ENCODE measurements around the gene TRIM8.

GRCh38 chr10:101803776-101804280 is 14.4 kb downstream of the OGA start:
- PRO-cap = no peak

- PRO-cap = no peak
Observed at GRCh38 chr10:101834259-101834868, 9.2 kb downstream of the KCNIP2 start.

GRCh38 chr10:101938100-101938725 is 94.6 kb upstream of the KCNIP2 start:
- PRO-cap = no peak

- PRO-cap = no peak
Observed at GRCh38 chr10:102066312-102066894, 1.3 kb downstream of the HPS6 start.

DNA sequence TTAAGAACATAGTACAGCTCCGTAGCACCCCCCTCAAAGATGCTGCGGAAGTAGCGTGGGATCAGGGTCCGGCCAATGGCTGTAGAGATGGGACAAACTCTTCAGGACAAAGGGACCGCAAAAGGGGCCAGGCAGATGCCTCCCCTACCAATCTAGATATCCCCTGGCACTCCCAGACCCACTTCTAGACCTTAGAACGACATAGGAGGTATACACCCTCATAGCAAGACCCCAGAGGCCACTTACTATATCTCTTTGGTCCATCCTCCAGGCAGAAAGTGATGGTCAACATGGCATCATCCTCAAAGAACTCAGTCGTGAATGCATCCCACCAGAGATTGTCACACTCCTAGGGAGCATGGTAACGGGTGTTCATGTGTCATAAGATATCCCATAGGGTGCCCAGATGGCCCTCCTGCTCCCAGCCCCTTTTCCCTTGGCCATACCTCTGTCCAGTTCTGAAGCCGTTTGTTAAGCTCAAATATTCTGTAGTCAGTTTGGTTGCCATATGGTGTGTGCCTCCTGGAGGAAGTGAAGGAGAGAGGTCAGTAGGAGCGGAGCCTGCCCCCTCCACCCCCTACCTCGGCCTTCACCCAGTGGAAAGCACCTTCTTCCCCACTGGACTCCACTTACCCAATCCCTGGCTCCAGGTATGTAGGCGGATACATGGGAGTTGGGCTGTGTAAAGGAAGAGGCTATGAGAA is 9.4 kb downstream of the LDB1 start:
- PRO-cap = no peak

DNA sequence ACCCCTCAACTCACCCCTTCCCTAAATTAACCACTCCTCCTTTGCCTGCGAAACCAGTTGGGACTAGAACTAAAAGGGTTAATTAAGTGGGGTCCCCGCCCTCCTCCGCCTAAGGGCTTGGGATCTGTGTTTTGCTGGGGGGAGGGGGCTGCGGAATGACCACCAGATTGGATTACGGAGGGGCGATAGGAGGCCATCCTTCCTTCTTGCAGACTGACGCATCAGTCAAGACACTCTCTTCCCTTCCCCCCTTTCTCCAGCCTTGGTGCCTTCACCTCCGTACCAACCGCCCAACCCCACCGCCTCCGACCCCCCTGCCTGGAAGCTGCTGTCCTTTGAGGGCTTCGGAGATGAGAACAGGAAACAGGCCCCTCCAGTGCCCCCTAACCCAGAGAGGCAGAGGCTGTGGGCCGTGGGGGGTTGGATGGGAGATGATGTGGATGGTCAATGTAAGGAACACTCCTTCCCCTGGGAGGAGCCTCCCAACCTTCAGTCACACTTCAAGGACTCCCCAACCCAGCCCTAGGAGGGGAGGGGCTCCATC is 909 bp upstream of the LDB1 start:
- PRO-cap = bidirectional peak, plus-strand start at position 193 of the sequence, minus-strand start outside the sequence

DNA sequence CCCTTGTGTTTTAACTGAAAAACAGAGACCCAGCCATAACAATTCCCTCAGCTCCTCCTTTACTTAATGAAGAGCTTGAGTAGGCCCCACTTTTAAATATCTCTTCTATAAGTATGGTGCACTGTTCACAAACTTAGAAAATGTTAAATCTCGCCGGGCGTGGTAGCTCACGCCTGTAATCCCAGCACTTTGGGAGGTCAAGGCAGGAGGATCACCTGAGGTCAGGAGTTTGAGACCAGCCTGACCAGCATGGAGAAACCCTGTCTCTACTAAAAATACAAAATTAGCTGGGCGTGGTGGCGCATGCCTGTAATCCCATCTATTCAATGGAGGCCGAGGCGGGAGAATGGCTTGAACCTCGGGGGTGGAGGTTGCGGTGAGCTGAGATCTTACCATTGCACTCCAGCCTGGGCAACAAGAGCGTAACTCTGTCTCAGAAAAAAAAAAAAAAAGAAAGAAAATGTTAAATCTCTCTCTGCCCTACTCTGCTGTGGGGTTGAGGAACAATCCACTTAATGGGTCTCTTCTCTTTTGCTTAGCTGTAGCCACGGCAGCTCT is 66.6 kb downstream of the GBF1 start:
- PRO-cap = no peak

DNA sequence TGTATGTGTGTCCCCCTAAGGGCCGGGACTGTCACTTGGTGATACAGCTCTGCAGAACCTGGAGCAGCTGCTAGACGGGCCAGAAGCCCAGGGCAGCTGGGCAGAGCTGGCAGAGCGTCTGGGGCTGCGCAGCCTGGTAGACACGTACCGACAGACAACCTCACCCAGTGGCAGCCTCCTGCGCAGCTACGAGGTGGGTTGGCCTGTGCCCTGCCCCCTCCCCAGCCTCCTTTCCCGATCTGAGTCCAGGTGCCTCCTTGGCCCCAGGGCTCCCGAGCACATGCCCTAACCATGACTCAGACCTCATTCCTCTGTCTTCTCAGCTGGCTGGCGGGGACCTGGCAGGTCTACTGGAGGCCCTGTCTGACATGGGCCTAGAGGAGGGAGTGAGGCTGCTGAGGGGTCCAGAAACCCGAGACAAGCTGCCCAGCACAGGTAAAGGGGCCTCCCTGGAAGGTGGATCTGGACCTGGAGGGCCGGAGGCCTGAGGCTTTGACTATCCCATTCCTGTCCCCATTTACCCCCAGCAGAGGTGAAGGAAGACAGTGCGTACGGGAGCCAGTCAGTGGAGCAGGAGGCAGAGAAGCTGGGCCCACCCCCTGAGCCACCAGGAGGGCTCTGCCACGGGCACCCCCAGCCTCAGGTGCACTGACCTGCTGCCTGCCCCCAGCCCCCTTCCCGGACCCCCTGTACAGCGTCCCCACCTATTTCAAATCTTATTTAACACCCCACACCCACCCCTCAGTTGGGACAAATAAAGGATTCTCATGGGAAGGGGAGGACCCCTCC is 6.4 kb downstream of the NFKB2 start:
- PRO-cap = no peak

GRCh38 chr10:102407743-102408683 is 10.6 kb downstream of the PSD start:
- PRO-cap = no peak

DNA sequence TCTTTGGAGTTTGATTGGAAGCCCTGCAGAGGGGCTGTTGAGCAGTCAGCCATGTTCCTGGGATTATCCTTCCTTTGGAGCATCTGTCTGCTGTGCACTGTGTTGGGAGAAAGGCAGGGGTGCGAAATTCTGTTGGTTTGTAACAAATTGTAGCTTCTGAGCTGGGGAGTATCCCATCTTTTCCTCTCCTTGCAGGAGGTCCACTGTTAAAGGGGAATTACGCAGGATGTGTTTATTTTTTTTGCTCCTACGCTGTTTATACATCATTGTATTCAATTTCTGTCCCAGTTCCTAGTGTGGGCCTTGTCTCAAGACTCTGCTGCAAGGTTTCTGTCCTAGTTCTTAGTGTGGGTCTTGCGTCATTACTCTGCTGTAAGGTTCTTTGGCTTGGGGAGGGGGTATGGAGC is 64.2 kb upstream of the TRIM8 start:
- PRO-cap = no peak

GRCh38 chr10:102632578-102633157 is 11.6 kb upstream of the TRIM8 start:
- PRO-cap = no peak

- PRO-cap = unidirectional peak, minus-strand start at chr10:102644199
Observed at GRCh38 chr10:102643985-102644795, at the start of gene TRIM8. TSS of gene TRIM8 (plus strand) at chr10:102644479.

GRCh38 chr10:102645805-102646606 is 1.7 kb downstream of the TRIM8 start:
- PRO-cap = unidirectional peak, minus-strand start at chr10:102645853; bidirectional peak, plus-strand start at chr10:102646238, minus-strand start at chr10:102646052

GRCh38 chr10:102648298-102648824 is 4.1 kb downstream of the TRIM8 start:
- PRO-cap = no peak

- PRO-cap = no peak
Observed at GRCh38 chr10:102714967-102715218, 457 bp downstream of the SFXN2 start.

GRCh38 chr10:102718134-102718700 is 3.8 kb downstream of the SFXN2 start:
- PRO-cap = no peak

GRCh38 chr10:102778215-102778649 is 34.5 kb downstream of the WBP1L start:
- PRO-cap = no peak

GRCh38 chr10:102815728-102816777 is 21.2 kb downstream of the CYP17A1 start:
- PRO-cap = bidirectional peak, plus-strand start at chr10:102816258, minus-strand start at chr10:102816016

DNA sequence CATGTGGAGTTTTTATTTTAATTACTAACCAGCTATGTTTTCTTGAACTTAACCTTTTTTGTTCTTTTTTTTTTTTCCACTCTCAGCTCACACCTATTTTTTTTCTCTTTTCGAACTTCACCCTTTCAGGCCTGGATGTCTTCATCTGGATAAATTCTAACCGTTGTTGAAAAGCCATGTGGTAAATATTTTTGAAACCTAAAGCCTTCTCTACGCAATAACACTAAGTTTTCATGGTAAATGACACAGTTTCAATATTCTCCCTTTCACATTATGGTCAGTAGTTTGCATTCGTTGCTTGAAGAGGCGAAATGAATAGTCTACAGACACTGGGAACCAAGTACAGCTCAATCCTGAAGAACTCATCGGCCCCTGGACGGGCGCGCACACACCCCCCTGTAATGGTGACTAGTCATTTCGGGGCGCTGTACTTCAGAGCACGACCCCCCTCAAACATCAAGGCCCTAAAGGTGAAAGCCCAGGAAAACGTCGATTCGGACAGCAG is 1.1 kb downstream of the NT5C2 start:
- PRO-cap = no peak

DNA sequence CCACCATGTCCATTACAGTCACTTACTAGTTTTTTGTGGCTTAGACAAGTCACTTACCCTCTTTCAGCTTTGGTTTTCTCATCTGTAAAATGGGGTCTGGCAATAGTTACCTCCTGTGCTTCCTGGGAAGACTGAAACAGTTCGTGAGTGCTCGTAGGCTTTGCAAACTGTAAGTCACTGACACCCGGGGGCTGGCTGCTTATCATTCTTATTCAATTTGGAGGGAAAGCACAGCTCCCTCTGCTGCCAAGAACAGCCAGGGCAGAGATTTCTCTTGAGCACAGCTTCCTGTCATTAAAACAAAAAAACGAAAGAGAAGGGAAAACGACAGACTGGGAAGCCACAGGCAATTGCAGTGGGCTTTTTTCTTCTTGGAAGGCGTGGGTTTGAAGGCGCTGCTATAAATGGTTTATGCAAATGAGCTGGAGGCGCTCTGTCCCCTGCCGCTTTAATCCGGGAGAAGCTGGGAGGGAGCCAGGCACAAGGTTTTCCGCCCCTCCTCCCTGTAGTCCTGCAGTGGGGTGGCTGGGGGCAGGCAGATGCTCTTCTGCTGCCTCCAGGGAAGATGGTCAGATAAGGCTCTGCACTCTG is 49.2 kb downstream of the NEURL1 start:
- PRO-cap = no peak

All from left common carotid artery plus branches (tissue), 1 donor.